Mesangial cell (primary cell): Measurements from ENCODE around the genes GAPDHS, PROSER3 and ALKBH6.

DNA sequence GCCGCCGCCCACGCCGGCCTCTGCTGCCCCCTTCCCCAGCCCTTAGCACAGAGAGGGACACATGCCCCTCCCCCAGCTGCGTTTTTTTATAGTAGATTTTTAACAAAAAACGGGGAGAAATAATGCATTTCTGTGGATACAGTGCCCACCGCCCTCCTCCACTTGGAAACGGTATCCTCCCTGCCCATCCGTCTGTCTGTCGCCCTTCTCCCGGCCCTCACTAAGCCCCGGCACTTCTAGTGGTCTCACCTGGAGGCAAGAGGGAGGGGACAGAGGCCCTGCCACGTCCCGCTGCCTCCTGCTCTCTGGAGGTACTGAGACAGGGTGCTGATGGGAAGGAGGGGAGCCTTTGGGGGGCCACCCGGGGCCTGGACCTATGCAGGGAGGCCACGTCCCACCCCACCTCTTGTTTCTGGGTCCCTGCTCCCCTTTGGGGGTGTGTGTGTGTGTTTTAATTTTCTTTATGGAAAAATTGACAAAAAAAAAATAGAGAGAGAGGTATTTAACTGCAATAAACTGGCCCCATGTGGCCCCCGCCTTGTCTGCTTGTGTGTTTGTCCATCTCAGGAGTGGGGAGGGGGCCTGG lies 3.0 kb upstream of the HAMP start:
- RAMPAGE, long total RNA = no peak

DNA sequence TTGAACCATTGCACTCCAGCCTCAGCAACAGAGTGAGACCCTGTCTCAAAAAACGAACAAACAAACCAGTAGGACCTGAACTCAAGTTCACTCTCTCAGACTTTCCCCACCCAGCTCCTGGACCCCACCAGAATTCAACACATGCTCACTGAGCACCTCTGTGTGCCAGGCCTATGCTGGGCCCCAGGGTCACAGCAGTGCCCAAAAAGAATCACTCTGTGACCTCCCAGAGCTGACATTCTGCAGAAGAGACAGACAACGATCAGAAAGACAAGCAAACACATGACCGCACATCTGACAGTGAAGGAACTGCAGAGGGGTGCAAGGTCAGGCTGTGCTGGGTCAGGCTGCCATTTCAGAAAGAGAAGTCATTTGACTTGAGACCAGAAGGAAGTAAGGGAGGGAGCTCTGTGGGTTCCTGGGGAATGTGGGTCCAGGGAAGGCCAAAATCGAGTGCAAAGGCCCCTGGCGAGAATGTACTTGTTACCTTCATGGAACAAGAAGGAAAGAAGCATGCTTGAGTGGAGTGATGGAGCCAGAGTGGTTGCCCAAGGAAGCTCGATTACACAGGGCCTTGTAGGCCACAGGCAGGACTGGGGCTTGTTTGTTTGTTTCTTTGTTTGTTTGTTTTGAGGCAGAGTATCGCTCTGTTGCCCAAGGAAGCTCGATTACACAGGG lies 11.5 kb upstream of the CD22 start:
- RAMPAGE, long total RNA = no peak

- RAMPAGE, long total RNA = no peak
These were observed 1.9 kb upstream of the FFAR2 start for GRCh38 chr19:35445709-35447009.

GRCh38 chr19:35533264-35533963 lies at the start of gene GAPDHS:
Gene GAPDHS (plus strand): TSS chr19:35533456.
- RAMPAGE, long total RNA = no peak

DNA sequence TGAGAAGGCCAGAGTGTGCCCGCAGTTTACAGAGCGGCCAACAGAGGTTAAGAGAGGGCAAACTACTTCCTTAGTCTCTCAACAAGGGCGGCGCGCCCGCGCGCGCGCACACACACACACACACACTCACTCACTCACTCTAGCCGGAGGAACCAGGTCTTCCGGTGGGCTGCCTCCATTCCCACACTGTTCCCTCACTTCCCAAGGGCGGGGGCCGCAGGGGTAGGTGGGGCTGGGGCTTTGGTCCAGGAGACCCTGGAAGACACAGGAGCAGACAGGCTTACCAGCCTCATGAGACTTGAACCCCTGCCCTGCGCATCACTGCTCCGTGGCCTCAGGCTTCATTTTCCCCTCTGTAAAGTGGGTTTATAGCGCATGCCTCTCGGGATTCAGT lies 828 bp downstream of the GAPDHS start:
- RAMPAGE, long total RNA = no peak

- RAMPAGE, long total RNA = no peak
These were observed 4.3 kb upstream of the HAUS5 start for GRCh38 chr19:35608277-35608593.

DNA sequence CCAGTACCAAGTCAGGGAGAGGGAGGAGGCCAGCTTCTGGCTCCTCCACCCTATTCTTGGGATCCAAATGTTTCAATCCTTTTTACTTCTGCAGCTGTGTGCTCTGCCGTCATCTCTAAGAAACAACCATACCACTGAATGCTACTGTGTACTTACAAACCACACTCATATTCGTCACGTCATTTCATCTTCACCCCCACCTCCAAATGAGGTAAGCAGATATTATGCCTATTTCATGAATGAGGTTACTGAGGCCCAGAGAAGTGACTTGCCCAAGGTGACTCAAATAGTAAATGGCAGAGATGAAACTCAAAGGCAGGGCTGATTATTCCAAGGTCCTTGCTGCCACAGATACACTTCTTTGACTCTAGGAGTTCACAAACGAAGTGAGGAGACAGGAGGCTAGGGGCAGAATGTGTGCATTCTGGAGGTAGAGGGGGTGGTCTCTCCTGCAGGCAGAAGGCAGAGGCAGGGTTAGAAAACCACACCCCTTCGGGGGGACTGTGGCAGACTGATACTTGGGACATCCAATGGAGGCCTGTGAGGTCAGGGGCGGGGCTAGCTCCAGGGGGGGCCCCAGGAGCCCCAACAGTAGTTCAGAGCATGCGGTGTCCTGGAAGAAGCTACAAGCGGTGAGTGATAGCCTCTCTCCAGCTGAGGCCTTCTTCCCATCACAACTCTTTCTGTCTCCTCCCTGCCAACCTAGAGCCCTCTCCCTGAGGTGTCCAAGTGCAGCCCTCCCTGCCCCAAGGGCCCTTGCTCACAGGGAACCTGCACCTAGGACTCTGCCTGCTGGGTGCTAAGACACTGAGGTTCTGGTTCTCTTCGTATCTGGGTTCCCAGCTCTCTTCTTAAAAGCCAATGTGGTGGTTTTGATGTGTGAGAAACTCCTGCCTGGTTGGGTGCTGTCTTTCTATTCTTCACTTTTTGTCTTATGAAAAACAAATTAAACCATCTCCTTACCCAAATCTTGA lies 4.7 kb upstream of the KMT2B start:
- RAMPAGE, long total RNA = no peak

DNA sequence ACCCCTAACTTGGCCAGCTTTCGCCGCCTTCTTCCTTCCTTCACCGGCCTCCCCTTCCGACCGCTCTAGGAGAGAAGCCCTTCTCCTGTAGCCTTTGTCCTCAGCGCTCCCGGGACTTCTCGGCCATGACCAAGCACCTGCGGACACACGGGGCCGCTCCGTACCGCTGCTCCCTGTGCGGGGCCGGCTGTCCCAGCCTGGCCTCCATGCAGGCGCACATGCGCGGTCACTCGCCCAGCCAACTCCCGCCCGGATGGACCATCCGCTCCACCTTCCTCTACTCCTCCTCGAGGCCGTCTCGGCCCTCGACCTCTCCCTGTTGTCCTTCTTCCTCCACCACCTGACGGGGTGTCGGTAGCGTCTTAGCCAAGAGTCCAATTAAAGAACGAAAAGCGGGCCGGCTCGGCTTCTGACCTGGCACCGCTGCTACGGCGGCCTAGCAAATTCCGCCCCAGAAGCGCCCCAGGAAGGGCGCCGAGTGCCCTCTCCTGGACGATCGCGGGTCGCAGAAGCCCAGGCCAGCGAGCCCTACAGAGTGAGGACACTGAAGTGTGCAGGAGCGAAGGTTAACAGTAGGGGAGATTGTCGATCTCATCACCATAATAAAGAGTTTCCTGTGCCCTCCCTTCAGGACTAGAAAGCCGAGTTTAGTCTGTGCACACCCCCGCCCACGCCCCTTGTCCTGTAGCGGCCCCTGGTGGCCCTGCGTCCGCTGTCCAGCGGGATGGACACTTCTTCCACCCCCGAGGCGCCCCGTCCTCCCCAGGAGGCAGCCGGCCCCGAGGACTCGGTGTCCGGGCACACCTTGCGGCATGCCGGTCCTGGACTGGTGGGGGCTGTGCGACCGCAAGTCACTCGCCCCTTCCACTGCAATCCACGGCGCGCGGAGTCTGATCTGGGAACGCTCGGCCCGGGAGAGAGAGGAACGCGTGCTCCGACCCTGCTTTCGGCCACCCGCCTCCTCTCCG lies 1.1 kb upstream of the KMT2B start:
- RAMPAGE, long total RNA = no peak

DNA sequence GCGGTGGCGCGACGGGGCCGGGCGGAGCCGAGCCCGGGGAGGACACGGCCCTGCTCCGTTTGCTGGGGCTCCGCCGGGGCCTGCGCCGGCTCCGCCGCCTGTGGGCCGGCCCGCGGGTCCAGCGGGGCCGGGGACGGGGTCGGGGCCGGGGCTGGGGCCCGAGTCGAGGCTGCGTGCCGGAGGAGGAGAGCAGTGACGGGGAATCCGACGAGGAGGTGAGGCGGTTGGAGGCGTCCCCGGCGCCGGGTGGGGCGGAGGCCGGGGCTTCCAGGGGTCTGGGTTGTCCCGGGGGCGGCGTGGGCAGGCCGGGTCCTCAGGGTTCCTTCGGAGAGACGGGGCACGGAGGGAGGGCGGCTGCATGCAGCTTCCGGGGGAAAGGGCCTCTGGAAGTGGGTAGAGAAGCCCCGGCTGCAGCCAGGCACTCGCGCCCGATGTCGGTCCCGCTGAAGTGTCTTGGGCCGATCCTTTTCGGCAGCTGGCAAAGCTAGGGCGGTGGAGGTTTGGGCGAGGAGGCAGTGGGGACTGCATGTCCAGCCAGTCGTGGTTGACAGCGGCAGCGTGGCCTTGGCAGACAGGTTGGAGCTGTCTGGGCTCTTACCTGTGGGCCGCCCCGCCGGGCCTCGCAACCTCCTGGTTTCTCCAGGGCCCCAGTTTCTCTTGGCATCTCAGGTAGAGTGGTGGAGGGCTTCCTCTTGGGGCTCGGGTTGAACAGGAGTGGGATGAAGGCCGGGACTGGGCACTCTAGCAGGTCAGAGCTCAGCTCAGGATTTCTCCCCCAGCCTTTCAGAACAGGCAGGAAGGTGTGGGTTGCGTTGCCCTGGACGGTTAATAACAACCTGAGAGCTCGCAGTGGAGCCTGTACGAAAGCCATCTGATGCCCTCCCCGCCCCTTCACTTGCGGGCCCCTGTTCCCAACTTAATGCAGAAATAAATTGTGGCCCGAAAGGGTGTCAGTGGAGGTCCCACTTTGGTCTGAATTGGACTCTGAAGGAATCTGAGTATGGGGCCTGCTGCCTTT lies 673 bp downstream of the KMT2B start:
- RAMPAGE, long total RNA = no peak

- RAMPAGE, long total RNA = no peak
These were observed 983 bp downstream of the HSPB6 start for GRCh38 chr19:35755930-35756161.

DNA sequence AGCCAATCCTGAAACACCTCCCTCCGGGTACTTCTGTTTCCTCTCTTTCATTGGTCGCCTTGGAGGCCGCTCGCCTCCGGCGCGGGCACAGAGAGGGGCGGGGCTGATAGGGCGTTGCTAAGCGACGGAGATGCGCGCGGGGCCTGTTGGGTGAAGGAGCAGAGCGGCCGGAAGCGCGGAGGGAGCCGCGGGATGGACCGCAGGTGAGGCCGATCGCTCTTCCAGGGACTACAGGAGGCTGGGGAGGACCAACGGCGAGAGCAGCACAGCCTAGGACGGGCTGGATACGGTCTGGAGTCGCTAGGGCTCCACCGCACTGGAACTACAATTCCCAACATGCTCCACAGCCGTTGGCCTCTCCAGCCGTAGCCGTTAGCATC lies at the start of gene PROSER3:
TSS of gene PROSER3 (plus strand) at position 153 of the 380 bp plus-strand sequence.
- RAMPAGE, long total RNA = no peak

- RAMPAGE, long total RNA = no peak
These were observed 15.3 kb upstream of the HCST start for GRCh38 chr19:35886988-35887545.

DNA sequence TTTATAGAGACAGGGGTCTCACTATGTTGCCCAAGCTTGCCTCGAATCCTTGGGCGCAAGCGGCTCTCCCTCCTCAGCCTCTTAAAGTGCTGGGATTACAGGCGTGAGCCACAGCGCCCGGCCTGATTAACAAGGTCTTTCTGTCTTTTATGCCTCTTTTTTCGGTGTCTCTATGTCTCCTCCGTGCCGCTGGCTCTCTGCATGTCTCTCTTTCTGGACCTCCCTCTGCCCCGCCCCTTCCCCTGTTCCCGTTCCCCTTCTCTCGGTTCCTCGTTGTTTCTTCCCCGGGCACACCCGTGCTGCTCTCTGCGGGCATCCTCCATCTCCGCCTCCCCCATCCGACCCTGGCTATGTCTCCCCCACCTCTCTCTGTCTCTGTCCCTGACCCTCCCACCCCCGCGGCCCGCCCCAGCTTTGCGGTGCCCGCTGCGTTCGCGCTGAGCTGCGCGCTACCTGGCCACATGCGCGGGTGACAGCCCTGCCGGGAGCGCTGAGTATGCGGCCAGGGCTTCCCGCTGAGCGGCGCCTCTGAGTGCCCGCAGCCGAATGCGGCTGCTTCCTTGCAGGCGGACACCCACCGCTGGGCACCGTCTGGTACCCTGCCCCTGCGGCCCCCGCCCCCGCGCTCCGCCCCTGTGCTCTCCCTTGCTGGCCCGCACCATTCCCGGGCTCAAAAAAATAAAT lies 8.0 kb upstream of the SDHAF1 start:
- RAMPAGE, long total RNA = no peak

DNA sequence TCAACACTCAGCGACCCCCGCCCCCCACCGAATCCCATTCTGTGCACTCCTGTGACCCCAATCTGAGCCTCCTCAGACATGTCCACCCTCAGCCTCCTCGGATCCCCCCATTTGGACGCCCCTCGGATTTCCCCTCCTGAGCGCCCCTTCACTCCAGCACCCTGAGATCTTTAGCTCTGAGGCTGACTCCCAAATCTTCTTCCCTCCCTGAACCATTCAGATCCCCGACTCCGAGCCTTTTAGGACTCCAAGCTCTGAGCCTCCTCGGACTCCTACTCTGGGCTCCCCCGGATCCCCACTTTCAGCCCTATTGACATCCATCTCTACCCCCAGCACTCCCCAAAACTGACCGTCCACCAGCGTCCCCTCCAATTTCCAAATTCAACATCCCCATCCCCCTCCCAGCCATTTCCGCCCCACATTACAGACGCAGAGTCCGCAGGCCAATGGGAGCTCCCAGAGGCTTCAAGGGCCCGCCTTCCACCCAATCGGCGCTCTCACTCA lies at the start of gene ALKBH6:
TSS of gene ALKBH6 (minus strand) at position 389 of the 504 bp plus-strand sequence.
- RAMPAGE, long total RNA = start-site peak on the minus strand centred at position 380 of the sequence, 14 bp wide, 26 reads

DNA sequence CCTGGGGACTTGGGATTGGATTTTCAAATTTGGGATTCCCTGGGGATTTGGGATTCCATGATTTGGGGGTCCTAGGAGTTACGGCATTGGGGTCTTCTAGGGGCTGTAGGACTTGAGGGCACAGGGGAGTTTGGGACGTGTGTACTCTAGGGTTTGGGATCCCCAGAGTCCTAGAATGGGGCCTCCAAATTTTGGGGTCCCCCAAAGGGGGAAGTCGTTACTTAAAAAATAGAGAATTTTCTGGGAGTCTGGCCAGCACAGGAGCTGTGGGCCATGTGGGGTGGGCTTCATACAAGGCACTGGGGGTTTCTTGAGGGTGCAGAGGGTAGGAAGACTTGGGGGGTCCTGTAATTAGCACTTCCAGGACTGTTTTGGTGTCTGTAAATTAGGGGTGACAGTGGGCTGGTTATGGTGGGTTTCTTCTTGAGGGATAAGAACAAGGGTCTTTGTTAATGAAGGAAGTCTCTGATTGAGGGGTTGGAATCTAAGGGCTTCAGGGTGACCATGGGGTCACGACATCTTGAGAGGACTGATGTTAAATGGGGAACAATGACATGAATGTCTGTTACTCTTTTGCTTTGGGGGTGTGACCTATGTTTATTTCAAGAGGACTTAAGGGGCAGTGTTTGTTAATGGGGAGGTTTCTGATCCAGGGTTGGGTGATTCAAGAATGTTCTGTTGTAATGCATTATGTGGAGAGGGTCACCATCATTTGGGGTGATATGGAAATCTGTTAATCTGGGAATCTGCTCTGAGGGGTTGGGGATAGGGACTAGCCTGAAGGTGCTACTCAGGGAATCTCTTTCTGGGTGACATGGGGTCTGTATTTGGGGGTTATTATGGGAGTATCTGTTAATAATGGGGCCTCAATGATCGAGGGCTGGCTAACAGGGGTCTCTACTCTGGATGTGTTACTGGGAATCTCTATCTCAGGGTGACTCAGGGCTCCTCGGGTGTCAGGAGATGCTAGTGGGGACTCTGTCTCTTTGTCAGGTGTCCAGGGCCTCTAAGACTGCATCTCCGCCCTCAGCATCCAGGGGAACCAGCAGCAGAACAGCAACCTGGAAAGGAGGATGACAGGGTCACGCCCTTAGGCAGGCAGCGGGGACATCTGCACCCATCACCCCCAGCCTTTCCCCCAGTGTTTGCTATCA lies 1.5 kb upstream of the ALKBH6 start:
- RAMPAGE, long total RNA = no peak

- RAMPAGE, long total RNA = no peak
These were observed 3.1 kb upstream of the ZNF850 start for GRCh38 chr19:36775377-36776354.

DNA sequence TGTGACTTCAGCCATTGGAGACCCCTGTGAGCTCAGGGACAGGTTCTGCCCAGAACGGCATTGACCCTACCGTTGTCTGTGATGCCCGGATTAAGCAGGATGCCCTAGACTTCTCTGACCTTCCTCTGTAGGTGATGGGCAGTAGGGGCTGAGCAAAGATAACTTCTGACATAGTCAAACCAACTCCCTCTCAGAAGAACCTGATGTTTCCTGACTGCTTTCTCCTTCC lies 835 bp downstream of the ZNF345 start:
- RAMPAGE, long total RNA = no peak

GRCh38 chr19:37007492-37008033 lies 70.7 kb upstream of the ZNF420 start:
- RAMPAGE, long total RNA = no peak

DNA sequence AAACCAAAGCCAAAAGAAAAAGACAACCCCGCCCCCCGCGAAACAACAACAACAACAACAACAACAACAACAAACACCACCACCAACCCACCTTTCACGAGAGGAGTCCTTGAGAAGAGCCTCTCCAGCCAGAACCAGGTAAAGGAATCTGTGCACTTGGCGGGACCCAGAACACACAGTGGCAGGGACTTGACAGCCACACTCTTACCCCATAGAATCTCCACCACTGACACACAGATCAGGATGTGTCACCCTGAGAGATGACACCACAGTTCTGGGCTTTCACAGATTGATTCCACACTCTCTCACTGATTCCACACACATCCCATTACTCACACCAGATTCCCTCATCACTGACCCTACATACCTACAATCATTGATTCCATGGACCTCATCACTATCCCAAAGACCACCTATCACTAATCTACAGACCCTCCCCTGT lies 21.3 kb upstream of the ZNF875 start:
- RAMPAGE, long total RNA = no peak

GRCh38 chr19:37317386-37318367 lies 16.8 kb upstream of the ZNF875 start:
- RAMPAGE, long total RNA = start-site peak on the plus strand at chr19:37317899-37317917, 57 reads